A375 (cell line): ENCODE measurements around the genes DCTN4 and ZNF300.

- RAMPAGE, long total RNA = no peak
These were observed 8.2 kb downstream of the CD74 start for GRCh38 chr5:150404655-150404854.

DNA sequence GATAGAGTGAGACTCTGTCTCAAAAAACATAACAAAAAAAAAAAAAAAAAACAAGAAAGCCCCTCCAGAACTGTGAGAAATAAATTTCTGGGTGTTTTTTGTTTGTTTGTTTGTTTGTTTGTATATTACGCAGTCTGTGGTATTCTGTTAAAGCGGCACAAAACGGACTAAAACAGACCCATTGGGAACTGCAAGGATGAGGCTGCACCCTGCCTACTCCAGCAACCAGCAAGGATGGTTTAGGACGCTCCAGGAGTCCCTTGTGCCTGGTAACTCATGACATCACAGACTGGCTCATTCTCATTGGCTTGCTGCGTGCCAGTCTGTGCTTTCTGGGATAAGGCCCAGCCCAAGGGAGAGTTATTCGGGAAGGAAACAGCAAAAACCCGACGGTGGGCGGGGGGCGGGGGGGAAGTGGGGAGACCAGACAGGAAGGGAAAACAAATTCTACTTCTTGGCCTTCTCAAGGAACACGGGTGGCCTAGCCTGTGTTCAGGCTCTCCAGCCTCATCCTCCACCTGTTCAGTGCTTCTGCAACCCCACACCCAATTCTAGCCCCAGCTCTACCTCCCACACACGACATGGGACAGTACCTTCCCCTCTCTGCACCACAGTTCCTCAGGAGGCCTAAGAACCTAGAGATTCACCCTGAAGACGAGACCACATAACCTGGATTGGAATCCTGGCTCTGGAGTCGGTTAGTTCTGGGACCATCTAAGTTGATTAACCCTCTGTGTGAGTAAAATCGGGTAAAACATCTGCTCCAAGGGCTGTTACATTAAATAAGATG, 2.8 kb downstream of the CD74 start:
- RAMPAGE, long total RNA = no peak

- RAMPAGE, long total RNA = no peak
These were observed 23.2 kb upstream of the NDST1 start for GRCh38 chr5:150484707-150485129.

GRCh38 chr5:150485130-150486034, 22.5 kb upstream of the NDST1 start:
- RAMPAGE, long total RNA = no peak

GRCh38 chr5:150489825-150490654, 17.9 kb upstream of the NDST1 start:
- RAMPAGE, long total RNA = no peak

DNA sequence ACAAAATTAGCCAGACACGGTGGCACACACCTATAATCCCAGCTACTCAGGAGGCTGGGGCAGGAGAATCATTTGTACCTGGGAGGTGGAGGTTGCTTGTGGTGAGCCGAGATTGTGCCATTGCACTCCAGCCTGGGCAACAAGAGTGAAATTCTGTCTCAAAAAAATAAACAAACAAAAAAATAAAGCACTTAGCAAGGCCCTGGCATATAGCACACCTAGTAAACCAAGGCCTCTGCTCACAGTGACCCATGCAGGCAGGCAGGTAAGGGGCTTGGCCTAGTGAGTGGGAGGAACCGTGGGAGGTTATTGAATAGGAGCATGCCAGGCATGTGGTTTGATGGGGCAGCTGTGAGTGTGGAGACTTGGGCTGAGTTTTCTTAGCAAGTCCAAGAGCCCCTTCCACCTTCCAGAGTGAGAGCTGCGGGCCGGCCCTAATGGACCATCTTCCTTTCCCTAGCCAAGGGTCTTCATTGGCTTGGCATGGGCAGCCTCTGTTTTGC, 4.6 kb upstream of the NDST1 start:
- RAMPAGE, long total RNA = no peak

DNA sequence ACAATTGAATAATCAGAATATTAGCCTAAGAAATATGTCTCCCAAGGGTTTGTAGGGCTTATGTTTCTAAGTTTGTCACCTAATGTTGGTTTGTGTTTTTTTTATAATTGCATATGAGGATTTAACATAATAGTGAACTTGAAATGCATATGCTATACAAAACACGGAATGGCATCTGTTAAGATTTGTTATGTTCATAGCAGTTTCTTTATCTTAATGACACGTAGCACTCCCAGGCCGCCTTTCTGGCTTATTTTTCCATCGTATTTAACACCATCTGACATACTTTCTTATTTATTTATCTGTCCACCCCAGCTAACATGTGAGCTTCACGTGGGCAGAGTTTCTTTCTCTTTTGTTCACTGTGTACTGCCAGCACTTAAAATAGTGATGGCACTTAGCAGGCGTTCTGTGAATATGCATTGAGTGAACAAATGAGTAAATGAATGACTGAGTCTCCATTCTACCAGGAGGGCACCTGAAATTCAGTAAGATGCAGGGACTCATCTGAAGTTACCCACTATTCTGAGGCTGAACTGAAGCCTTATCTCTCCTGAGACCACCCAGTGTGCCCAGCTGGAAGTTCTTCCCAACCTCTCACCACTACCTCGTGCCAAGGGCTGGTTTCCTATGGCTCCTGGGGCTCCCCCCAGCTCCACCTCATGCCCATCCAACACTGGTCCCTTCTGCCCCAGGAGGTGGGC, 29.4 kb upstream of the SYNPO start:
- RAMPAGE, long total RNA = no peak

- RAMPAGE, long total RNA = start-site peak on the minus strand at chr5:150758998-150759033, 155 and 60 reads in 2 replicates
These were observed at the start of gene DCTN4 for GRCh38 chr5:150758135-150759436. Gene DCTN4 (minus strand): TSS chr5:150759017.

DNA sequence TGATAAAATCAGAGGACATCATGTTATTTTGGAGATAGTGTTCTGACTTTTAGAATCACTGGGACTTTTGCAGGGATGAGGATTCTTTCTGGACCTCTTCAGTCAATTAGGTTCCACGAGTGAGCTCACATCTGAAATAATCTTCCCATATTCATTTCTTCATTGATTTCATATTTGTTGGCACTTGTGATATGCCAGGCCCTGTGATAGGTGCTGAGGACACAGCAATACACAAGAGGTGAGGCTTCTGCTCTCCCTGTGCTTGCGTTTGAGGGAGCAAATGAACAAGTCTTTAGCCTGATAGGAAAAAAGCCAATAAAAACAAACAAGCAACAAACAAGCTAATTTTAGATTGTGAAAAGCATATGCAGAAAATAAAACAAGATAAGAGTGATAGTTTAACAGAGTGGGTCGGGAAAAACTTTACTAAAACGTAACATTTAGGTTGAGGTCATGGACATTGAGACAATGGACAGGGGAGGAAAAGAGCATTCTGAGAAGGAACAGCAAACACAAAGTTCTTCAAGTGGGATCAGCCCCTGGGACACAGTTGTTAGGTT, 4.2 kb downstream of the SMIM3 start:
- RAMPAGE, long total RNA = no peak

DNA sequence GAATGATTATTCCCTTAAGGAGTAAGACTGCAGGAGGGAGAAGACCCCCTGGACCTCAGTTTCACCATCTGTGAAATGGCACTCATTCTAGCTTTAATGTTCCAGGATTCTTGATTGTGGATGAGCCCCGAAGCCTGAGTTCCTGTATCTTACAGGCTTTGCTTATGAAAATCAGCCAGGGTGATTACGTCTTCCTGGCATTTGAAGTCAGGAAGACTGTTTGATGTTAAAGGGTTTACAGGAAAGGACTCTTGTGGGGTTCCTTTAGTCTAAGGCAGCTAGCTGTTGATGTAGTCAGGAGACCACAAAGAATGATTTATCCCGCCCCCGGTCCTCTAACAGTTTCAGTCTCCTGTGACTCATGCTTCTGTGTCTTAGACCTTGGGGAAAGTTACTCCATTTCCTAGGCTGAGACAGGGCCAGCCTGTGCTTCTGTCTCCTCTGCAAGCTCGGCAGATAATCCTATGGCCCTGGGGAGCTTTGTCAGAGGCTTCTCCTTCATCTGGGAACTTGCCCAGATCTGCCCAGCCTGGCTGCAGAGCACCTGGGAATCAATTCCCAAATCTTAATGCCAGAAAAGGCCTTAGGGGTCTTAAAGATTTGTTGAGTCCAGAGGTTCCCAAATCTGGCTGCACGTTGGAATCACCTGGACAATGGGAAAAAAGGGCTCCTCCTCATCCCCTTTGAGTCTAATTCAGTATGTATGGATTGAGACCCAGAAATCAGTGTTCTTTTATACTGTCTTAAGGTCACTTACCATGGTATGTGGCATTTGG, 11.7 kb downstream of the SMIM3 start:
- RAMPAGE, long total RNA = no peak

DNA sequence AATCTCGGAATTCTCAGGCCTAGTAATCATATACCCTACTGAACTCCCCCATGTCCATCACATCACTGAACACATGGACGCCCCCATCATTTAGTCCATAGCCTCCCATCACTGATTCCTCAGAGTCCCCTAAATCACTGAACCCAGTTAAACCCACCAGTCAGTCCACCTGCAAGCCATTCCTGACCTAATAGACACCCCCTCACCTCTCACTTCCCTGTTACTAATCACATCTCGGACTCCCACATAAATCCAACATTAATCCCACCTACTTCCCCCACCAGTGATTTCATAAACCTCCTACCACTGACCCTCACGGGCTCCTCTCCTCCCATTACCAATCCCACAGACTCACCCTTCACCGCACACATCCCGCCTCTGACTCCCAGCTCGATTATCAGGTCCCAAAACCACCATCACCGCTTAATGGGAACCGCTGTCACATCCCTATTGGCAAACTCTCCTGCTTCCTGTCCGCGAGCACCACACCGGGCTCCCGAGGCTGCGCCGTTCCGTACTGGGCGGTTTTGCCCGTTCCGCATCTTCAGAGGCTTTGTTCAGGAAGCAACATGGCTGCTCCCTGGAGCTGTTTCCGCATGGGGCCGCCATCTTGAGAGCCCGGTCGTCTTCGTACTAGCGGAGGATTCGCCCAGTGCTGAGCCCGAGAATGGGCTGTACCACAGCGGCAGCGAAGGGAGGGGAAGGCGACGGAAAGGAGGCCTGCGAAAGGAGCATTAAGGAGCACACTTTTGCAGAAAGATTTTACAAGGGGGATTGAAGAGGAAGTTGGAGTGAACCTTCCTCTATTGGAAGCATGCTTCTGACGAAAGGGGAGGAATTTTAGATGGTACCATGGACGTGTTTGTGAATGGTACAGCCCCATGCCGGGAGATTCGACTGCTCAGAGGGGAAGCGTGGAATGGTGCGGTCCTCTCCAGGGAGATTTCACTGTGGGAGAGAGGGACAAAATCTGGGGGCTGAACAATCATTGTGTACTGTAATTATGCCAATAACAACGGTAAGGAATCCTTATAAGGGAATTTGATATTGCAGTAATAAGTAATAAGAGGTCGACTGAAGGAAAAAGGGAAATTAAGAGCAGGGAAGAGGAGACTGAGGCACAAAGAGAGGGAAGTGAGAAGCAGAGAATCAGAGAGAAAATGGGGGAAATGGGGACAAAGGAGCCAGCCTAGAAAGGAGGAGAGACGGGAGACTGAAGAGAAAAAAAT, at the start of gene ZNF300:
ZNF300 (minus strand) TSS at position 632 of the 1,229 bp plus-strand sequence.
- RAMPAGE, long total RNA = start-site peak on the minus strand centred at position 493 of the sequence, 58 bp wide, 47 and 19 reads in 2 replicates

- RAMPAGE, long total RNA = no peak
These were observed 15.0 kb upstream of the GPX3 start for GRCh38 chr5:151005137-151005986.

- RAMPAGE, long total RNA = no peak
These were observed 2.0 kb downstream of the ANXA6 start for GRCh38 chr5:151155458-151156033.

DNA sequence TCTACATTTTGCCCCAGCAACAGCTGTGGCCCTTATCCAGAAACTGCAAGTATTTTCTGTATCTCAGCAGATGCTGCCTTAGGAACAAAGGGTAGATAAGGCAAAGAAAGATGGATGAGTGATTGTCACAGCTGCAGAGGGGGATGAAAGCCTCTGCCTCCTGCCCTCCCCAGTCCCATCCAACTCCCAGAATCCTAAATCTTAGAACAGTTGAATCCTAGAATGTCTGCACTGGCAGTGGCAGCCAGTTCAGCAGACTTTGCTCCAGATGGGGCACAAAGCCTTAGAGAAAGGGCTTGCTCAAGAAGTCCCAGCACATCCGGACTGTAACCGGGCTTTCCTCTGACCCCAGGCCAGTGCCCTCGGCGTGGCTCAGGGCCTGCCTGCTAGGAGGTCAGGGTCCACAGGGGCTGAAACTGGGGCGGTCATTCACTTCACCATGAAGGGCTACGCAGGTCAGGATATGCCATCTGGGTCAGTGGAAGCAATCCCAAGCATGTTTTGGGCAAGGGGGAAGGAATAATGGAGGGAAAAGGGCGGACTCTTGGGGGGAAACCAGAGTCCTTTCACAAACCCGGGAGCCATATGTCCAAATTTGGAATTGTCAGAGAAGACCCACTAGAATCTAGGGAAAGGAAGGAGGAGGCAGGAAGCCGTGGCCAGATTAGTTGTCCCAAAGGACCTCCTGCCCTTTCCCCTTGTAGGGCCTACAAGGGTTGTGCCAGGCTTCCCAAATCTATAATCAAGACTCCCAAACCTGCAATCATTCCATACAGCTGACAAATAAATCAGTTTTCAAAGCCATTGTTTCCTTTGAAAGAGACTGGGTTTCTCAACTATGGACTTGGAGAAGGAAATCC, 1.3 kb downstream of the ANXA6 start:
- RAMPAGE, long total RNA = no peak

- RAMPAGE, long total RNA = no peak
These were observed 20.4 kb upstream of the ANXA6 start for GRCh38 chr5:151177732-151178547.

GRCh38 chr5:151195669-151196121, 28.2 kb downstream of the CCDC69 start:
- RAMPAGE, long total RNA = no peak

DNA sequence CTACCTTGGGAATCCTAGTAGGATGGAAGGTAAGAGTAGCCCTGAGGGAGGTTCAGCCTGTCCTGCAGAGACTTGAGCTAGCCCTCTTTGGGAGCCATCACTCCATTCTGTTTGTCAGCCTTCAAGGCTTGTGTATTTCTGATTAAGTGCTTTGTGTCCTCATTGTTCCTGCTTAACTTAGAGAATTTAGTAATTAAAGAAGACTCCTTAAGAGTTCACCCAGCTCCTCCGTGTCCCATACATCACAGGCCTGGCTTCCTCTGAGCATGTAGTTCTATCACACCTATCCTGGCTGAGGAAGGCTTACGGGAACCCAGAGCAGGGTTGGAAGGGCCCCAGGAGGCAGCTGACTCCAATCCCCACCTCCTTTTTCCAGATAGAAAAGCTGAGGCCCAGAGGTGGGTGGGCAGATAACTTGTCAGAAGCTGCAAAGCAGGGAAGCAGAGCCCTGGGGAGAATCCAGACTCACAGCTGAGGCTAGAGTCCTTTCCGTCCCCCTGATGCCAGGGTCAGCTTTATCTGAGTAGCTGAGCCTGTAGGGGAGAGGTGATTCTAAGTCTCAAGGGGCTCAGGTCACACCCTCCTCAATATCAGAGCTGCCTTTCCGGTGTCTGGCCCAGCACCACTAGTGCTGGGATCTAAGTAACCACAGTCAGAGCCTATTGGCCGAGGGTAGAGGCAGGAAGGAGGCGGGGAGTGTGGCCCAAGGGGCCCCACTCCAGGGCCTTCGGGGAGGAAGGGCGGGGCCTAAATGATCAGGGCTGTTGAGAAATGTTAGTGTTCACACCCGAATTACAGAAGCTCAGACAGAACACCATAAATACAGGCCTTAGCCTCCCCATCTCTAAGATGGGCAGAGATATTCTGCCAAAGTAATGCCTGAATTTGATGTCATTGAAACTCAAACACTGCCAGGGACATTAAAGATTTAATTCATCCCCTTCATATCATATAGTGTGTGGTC, 10.0 kb downstream of the CCDC69 start:
- RAMPAGE, long total RNA = no peak

- RAMPAGE, long total RNA = no peak
These were observed 8.7 kb downstream of the CCDC69 start for GRCh38 chr5:151215174-151215702.

GRCh38 chr5:151250926-151251697, 1.9 kb upstream of the GM2A start:
- RAMPAGE, long total RNA = no peak

- RAMPAGE, long total RNA = no peak
These were observed 35.7 kb upstream of the SLC36A2 start for GRCh38 chr5:151383016-151383451.